HTERT-HM (cell line): ENCODE measurements around the genes IWS1 and AMMECR1L.

GRCh38 chr2:127410810-127411234, 7.4 kb upstream of the PROC start:
- RRBS = no CpG with 5 or more reads among the region's 3 CpGs

- RRBS = no CpG with 5 or more reads among the region's 12 CpGs
These were observed 47.2 kb downstream of the IWS1 start for GRCh38 chr2:127478621-127479876.

GRCh38 chr2:127525890-127526712, at the start of gene IWS1:
TSS of gene IWS1 (minus strand) at chr2:127526489.
- RRBS = 1% methylated on average over 29 of the region's 65 CpGs

DNA sequence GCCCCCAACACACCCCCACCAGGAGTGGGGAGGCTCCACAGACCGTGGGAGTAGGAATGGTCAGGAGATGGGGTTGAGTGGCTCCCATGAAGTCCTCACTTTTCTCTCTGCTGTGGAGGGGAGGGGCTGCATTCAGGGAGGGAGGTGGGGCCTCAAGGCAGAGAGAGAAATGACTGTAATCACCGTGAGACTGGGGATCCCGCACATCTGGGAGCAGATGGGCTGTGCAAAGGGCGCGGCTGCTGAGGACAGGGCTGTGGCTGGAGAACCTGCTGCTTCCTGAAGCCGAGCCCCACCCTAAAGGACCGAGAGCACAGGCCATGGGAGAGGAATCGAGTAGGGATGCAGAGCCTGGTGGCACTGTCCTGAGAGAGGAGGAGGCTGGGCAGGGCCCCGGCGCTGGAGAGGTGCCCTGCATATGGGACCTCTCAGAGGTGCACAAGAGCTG, 26.1 kb upstream of the GPR17 start:
- RRBS = no CpG with 5 or more reads among the region's 10 CpGs

DNA sequence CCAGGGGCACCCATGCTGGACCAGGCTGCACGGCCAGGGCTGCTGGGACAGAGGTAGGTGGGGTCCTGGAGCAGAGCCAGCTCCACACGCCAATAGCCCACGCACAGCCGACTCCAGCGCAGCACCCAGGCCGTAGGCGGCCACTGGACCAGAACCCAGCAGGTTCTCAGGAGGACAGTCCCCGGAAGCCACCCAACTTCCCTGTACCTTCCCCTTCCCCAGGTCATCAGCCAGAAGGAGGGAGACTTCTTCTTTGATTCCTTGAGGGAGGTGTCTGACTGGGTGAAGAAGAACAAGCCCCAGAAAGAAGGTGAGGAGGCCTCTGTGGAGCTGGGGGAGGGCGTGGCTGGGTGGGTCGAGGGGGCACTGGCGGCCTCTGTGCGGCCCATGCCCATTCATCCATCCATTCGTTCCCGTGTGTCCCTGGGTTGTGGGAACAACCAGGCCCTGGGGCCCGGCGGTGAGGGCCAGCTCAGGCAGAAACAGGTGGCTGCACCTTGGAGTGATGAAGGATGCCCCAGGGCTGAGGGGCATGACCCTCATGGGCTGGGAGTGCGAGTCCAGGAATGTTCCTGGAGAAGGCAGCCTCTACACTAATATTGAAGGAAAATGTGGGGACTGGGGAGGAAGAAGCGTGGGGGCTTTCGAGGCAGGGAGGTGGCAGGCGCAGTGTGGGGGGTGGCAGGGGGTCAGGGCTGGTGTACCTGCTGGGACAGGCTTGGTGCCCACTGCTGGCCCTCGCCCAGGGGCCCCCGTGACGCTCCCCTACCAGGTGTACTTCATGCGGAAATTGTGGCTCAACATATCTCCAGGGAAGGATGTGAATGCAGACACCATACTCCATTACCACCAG, 11.4 kb upstream of the GPR17 start:
- RRBS = 76% methylated on average over 2 of the region's 24 CpGs

- RRBS = 92% methylated on average over 6 of the region's 10 CpGs
These were observed 9.5 kb upstream of the GPR17 start for GRCh38 chr2:127636531-127636833.

GRCh38 chr2:127637384-127638260, 8.3 kb upstream of the GPR17 start:
- RRBS = no CpG with 5 or more reads among the region's 20 CpGs

GRCh38 chr2:127678897-127679340, 3.6 kb upstream of the LIMS2 start:
- RRBS = 88% methylated on average over 3 of the region's 6 CpGs

GRCh38 chr2:127702083-127702926, 1.0 kb downstream of the SFT2D3 start:
- RRBS = 2% methylated on average over 18 of the region's 57 CpGs

GRCh38 chr2:127884238-127885124, 1.3 kb downstream of the AMMECR1L start:
- RRBS = 2% methylated on average over 2 of the region's 16 CpGs

GRCh38 chr2:127885731-127886611, at the start of gene AMMECR1L:
TSS of gene AMMECR1L (minus strand) at chr2:127885956.
- RRBS = 1% methylated on average over 11 of the region's 92 CpGs

DNA sequence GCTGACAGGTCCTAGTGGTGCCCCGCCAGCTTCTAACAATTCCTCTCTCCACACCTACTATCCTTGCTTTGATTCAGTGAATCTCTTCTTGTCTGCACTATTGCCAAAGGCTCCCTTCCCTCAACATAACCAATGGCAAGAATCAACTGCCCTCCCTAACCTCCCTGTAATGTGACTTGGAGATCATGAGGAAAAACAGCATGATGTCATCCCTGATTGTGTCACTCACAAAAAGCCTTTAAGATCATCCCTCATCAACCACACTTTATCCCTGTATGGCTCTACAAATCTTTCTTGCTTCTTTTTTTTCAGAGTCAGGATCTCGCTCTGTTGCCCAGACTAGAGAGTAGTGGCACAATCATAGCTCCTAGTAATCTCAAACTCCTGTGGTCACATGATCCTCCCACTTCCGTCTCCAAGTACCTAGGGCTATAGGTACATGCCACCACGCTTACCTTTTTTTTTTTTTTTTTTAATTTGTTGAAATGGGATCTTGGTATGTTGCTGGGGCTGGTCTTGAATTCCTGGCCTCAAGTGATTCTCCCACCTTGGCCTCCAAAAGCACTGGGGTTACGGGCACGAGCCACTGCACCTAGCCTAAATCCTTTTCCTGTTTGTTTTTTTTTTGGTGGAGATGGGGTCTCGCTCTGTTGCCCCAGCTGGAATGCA, 19.7 kb downstream of the SAP130 start:
- RRBS = no CpG with 5 or more reads among the region's 7 CpGs

DNA sequence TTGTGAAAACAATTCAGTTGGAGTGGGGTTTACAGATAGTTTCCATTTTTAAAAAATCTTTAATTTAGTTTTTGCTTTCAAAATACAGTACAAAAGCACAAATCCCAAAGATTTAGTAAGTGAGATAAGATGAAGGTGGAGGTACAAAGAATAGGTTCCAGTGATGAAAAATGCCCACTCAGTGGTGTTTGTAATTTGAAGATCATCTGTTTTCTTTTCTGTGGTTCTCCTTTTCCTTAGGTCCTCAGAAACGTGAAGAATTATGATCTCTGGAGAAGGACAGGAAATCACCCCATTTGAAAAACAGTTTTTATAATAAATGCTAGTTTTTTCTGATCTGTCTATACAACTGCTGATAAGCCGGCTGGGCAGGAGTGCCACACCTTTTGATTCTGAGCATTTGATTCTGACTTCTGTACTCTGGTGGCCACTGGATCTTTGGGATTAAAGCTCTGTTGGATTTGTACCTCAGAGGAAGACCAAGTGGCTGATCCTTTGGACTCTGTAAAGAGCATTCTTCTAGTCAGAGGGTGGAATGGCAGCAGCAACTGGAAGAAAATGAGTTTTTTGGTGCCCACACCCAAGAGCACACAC, 98.6 kb downstream of the UGGT1 start:
- RRBS = no CpG with 5 or more reads among the region's 2 CpGs

DNA sequence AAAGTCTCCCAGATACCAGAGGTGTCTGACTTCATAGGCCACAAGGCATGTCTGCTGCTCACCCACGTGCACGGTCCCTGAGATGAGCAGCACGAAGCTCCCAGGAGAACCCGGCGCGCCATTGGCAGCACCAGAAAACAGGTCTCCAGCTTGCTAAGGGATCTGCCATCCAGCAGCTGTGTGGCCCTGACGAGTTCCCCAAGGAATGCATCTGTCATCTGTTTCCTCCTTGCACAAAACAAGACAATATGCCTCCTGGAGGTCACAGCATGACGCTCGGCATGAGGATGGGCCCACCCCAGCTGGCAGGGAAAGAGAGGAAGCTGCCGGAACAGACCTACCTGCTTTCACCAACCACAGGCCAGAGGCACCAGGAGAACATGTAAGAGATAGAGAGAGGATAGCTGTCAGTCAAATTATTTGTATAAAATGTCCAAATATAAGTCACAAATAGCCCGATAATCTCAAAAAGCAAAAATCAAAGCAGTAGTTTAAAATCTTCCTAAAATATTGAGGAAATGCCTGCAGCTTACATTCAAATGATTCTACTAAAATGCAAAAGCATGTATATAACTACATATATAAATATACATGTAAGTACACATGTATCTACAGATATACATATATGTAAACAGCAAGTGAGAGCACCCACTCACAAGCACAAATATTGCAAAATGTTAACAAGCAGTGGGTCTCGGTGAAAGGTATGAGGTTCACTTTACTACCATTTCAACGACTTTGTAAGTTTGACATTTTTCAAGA, 29.0 kb downstream of the HS6ST1 start:
- RRBS = no CpG with 5 or more reads among the region's 13 CpGs

DNA sequence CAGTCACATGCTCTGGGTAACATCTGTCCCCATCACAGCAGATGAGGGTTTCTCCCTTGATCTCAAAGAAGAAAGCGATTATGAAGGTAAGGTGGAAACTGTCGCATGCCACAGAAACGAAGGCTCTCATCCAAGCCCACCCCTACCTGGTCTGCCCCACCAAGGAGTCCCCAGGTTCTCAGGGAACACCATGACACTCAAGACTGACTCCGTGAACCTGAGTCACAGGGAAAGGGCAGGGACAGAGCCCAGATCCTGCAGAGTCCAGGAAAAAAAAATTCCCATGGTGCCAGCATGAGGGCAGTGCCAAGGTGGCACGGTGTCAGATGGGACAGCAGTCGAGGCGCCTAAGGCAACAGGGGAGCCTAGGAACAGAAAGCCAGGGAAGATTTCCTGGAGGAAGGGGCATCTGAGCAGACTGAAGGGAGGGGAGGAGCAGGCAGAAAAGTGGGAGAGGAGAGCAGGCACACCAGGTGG, 4.5 kb downstream of the HS6ST1 start:
- RRBS = no CpG with 5 or more reads among the region's 7 CpGs

DNA sequence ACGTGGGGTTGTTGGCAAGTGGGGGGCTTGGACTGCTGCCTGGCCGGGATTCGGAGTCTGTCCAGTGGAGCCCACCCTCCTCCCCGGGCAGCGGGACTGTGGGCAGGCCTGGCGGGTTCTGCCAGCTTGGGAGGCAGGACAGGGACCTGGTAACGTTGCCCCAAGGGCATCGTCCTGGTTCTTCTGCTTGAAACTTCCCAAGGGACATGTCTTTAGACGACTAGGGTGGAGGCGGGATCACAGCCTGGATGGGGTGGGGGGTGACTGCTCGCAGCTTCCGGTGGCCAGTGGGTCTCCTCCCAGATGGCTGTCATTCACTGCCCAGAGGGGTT, 4.1 kb upstream of the HS6ST1 start:
- RRBS = 50% methylated on average over 1 of the region's 12 CpGs

DNA sequence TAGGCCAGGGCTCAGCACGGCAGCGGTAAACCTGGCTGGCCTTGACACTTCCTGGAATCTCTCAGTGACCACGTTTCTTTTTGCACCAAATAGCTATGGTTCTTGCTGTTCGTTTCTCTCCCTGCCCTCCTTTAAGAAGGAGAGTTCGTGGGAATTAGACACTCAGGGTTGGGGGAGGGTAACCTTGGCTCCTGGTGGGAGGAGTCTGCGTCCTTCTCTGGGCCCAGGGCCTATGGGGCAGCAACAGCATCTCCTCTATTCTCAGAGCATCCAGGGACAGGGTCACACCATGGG, 5.1 kb upstream of the HS6ST1 start:
- RRBS = no CpG with 5 or more reads among the region's 6 CpGs

DNA sequence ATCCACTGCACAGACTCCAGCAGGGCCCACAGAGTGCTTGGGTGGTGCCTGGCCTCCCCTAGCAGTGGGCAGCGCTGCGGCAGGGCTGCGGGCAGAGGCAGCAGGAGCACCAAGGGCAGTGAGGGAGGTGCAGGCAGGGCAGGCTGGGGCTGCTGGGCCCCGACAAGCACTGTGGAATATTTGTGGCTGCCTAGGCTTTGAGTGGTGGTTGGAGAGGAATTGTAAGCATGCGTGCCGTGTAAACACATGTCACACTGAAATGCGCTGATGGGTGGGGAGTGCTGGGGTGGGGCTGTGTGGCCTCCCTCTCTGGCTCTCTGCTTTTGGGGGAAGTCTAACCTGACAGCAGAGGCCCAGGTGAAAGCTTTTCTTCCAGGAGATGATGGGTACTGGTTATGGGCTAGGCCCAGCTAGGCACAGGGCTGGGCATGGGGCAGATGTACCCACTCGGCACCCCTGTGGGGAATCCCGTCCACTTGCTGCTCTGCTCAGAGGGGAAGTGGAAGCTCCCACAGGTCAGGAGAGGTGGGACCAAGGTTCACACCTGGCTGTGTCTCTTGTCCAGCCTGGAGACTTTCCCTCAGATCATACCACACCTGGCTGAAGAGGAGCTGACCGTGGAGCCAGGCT, 55.6 kb upstream of the HS6ST1 start:
- RRBS = no CpG with 5 or more reads among the region's 10 CpGs

GRCh38 chr2:128449738-128450414, 131.2 kb upstream of the HS6ST1 start:
- RRBS = 31% methylated on average over 3 of the region's 17 CpGs

- RRBS = no CpG with 5 or more reads among the region's 7 CpGs
These were observed 204.2 kb upstream of the HS6ST1 start for GRCh38 chr2:128522824-128523245.